Cardiac ventricle fibroblast (primary cell): ENCODE measurements around the genes MDFI, PRICKLE4 and TAF8.

DNA sequence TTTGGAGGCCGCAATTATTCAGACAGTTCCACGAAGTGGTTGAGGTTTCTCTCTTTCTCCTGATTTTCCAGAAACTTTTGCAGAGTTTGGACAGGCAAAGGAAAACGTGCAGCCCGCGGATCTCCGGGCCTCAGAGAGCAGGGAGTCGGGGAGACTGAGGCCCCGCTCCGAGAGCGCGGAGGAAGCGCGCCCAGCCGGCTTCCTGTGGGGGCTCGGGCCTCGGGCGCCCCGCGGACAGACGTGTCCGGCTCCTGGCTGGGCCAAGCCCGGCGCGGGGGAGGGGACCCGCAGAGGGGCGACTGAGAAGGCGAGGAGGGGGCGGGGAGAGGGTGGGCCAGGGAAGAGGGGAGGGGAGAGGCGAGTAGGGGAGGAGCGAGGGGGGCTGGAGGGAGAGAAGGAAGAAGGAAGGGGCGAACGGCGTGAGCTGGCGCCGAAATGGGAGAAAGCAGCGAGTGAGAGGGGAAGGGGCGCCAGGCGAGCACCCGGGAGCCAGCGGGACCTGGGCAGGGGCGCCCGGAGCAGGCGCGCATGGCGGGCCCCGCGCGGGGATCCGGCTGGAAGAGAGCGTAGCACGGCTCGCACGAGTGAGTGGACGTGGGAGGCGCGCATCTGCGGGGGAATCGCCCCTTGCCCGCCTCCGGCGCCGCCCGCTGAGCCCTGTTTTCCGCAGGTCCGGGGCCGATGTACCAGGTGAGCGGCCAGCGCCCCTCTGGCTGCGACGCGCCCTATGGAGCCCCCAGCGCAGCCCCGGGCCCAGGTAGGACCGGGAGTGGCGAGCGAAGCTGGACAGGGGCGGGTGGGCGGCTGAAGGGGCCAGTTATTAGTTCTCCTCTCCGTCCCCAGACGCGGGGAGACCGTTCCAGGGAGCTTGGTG, at the start of gene MDFI:
Gene MDFI, plus strand, starts transcription at position 400 of the 874 bp plus-strand sequence.
- RAMPAGE, long total RNA = no peak

DNA sequence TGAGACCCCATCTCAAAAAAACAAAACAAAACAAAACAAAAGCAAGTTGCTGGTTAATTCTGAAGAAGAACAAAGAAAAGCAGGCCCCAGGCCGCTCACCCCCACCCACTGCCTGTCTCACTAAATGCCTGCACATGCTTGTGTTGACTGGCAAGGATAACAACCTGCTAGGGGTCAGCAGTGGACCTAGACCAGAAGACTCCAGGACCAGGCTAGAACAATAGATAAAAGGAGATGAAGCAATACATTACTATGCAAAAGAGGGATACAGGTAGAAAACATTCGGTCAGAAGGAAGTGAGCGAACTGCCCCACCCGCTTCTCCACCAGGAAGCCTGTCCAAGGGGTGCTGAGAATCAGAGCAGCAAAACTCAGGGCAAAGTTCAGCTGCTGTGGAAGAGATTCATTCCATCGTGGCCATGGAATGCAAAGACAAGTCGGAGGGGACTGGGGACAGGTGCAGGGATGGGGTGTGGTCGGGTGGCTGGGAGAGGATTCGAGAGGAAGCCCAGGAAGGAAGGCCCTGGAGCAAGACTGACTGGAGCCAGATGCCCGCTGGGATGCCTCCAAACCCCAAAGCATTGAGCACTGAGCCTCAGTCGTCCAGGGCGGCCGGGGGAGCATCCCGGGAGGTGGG, 5.4 kb downstream of the PGC start:
- RAMPAGE, long total RNA = no peak

- RAMPAGE, long total RNA = no peak
Measured at GRCh38 chr6:41780318-41781213, at the start of gene PRICKLE4. Gene PRICKLE4, plus strand, starts transcription at chr6:41780782.

DNA sequence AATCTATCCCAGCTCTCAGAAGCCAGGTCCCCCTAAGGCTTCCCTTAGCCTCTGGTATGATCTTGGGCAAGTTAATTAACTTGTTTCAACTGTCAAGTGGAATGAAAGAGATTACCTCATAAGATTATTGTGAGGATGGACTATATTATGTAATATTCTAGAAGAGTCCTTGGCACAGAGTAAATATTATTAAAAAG, 1.0 kb downstream of the PRICKLE4 start:
- RAMPAGE, long total RNA = no peak

GRCh38 chr6:41937030-41937758, 4.4 kb downstream of the CCND3 start:
- RAMPAGE, long total RNA = no peak

GRCh38 chr6:42049763-42051234, at the start of gene TAF8:
Gene TAF8, plus strand, starts transcription at chr6:42050524.
- RAMPAGE, long total RNA = start-site peak on the plus strand at chr6:42050523-42050534, 200 and 53 reads in 2 replicates

- RAMPAGE, long total RNA = no peak
Measured at GRCh38 chr6:42100556-42100798, 41.9 kb downstream of the C6orf132 start.

- RAMPAGE, long total RNA = no peak
Measured at GRCh38 chr6:42101371-42102137, 40.9 kb downstream of the C6orf132 start.

DNA sequence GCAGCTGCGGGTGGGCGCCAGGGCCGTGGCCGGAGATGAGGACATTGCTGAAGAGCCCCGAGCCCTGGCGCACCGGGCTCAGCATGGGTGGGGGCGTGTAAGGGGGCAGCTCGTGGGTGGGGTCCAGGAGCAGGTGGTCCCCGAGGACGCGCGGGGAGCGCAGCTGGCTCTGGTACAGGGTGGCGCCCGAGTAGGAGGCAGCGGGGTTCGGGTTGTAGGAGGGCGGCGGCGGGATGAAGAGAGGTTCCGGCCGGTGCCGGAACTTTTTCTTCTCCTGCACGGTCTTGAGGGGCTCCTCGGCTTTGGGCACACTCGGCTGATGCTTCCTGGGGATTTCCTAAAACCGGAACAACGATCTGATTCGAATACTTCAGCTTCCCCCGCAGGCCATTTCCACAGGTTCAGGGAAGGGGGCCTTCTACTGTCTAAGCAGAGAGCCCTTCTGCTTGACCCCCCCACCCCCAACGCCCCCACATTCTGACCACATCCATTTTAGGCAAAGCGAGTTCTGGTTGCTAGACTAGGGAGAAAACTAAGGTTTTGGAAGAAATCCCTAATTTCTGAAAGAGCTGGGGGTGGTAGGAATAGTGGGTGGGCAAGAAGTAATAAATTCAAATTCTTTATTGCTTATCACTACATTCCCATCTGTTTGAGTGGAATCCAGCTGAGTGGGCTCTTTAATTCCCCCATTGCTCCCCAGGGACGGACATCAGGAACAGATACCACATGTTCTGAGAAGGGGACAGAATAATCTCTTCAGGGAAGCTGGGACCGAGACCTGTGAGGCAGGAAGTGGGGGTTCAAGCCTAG, 41.9 kb upstream of the MRPS10 start:
- RAMPAGE, long total RNA = no peak

DNA sequence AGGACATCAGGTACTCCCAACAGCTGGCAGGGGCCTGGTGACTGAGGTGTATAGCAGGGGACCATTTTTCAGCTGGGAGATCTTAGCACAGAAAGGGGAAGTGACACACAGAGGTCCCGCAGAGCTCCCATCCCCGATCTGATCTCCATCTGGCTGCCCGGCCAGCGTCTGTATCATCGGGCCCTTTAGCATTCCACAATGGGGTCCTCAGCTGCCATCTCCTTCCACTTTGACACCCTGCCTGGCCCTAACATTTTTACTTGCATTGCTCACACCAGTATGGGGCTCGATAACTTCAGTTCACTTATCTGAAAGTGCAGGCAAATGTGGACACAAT, 84.0 kb downstream of the TRERF1 start:
- RAMPAGE, long total RNA = no peak

GRCh38 chr6:42441457-42441852, 10.3 kb downstream of the TRERF1 start:
- RAMPAGE, long total RNA = no peak

- RAMPAGE, long total RNA = no peak
Measured at GRCh38 chr6:42450069-42450740, 1.5 kb downstream of the TRERF1 start.

GRCh38 chr6:42784278-42784550, 2.4 kb downstream of the BICRAL start:
- RAMPAGE, long total RNA = no peak

- RAMPAGE, long total RNA = no peak
Measured at GRCh38 chr6:42784551-42784737, 2.6 kb downstream of the BICRAL start.

DNA sequence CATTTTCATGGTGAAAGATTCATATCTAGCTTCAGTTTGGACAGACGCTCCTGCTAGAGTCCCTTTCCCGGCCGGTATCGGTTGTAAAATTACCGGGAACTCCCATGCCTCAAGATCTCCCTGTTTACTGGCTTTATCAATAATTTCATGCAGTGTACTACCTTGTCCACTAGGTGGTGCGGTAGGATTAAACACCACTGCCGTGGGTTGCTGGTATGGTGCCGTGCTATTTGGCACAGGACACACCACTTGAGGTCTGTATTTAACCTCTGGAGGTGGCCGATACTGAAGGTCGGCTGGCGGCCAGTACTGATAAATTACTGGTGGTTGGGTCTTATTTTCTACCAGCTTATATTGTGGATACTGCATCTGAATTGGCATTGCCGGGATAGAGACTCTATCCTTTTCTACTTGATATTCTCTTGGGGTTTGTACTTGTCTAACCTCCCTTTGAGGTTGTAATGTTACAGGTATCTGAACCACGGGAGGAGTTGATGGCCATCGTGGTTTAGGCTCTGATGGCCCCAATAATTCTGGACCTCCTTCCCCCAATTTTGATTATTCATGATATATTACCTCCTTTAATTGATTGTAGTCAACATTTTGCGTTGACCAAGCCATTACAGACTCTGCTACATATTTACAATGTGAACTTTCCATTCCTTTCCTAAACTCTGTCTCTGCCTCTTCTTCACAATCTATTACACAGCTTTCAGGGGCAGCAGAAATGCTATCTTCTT, 11.0 kb upstream of the C6orf226 start:
- RAMPAGE, long total RNA = no peak

DNA sequence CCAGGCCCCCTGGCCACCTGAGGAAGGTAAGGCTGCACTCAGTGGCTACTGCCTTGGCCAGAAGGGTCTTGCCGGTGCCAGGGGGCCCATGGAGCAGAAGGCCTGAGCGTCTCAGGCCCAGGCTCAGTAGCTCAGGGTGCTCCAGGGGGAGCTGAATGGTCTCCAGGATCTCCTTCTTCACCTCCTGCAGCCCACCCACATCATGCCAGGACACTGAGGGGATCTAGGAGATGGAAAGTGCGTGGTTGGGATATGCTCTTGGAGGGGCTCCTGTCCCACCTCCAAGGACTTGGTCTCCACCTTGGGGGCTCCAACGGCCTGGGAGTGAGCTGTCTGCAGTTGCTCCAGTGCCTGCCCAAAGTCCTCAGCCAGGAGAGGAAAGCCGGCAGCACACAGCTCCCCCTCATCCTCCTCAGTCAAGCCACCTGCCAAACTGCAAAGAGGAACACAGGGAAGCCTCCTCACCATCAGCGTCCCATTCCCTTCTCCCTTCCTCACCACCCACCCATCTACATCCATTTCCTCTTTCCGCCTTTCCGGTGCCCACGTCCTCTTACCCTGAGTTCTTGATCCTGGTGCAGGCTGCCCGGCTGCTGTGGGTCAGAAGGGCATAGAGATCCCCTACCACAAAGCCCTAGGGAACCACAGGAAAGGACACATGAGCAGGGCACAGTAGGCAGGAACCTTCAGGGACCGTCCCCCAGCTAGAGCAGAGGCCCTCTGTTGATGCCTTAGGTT, 5.8 kb downstream of the GNMT start:
- RAMPAGE, long total RNA = no peak

DNA sequence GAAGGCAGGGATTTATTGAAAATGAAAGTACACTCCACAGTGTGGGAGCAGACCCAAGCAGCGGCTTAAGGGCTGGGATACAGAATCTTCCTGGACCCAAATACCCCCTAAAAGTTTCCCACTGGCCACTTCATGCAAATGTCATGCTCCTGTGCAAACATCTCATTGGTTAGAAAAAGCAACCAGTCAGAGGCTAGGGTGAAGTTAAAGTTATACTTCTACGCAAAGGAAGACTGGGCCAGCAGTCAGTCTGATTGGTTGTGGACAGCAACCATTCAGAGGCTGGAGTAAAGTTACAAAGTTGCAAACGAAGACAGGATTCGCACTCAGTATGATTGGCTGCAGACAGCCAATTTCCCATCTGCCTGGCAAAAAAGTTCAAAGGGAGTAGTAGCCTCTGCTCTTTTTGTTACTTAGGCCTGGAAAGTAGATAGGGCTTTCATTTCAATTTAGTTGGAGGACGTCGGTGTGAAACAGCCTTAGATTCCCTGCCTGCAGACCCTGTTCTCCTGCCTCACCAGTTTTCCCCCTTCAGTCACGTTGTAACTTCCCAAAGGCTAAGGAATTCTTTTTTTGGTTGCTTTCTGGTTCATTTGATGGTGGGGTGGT, 17.8 kb downstream of the PTK7 start:
- RAMPAGE, long total RNA = no peak

- RAMPAGE, long total RNA = no peak
Measured at GRCh38 chr6:43150301-43150849, 20.7 kb upstream of the SRF start.

DNA sequence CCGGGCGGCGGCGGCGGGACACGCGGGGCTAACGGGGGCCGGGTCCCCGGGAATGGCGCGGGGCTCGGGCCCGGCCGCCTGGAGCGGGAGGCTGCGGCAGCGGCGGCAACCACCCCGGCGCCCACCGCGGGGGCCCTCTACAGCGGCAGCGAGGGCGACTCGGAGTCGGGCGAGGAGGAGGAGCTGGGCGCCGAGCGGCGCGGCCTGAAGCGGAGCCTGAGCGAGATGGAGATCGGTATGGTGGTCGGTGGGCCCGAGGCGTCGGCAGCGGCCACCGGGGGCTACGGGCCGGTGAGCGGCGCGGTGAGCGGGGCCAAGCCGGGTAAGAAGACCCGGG, 643 bp downstream of the SRF start:
- RAMPAGE, long total RNA = no peak

- RAMPAGE, long total RNA = no peak
Measured at GRCh38 chr6:43438508-43439155, 11.3 kb downstream of the ABCC10 start.